A549 (cell line): ENCODE measurements around a stretch of chr14.

- PRO-cap, result no peak
CAGE:
- cytosol, long polyA plus RNA, result no peak
- long polyA plus RNA, result no peak
- nucleus, long polyA plus RNA, result no peak
Measured at GRCh38 chr14:96105493-96105961, 66.4 kb downstream of the C14orf132 start.

- PRO-cap, result no peak
CAGE:
- cytosol, long polyA plus RNA, result no peak
- long polyA plus RNA, result no peak
- nucleus, long polyA plus RNA, result no peak
Measured at GRCh38 chr14:96189313-96189941, 15.2 kb upstream of the BDKRB2 start.

DNA sequence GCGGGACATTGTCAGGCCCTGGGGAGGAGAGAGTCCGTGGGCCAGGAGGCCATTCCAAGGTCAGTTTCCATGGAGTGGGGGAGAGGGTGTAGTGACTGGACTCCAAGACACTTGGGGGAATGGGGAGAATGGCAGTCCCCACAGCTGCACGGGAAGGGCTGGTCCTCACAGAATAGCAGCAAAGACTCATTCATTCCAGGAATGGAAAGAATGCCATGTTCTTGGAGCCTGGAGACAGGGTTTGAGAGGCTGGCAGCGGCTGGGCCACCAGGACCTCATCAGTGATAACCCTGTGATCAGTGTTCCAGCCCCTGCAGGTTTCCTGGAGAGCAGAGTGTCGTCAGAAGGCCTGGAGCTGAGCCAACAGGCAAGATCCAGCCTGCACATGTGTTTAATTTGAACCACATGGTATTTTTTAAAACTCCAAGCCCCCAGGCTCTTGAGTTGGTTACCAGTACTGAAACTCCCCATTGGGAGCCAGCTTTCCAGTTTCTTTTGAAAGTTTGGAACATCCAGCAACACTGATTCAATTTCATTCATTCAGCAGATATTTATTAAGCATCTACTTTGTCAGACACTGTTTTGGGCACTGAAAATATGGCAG lies 11.3 kb downstream of the BDKRB1 start:
- PRO-cap, result no peak
CAGE:
- cytosol, long polyA plus RNA, result no peak
- long polyA plus RNA, result no peak
- nucleus, long polyA plus RNA, result no peak

- PRO-cap, result no peak
CAGE:
- cytosol, long polyA plus RNA, result no peak
- long polyA plus RNA, result no peak
- nucleus, long polyA plus RNA, result no peak
Measured at GRCh38 chr14:96268327-96269366, 12.6 kb downstream of the BDKRB1 start.

- PRO-cap, result no peak
CAGE:
- cytosol, long polyA plus RNA, result no peak
- long polyA plus RNA, result no peak
- nucleus, long polyA plus RNA, result no peak
Measured at GRCh38 chr14:96357312-96357890, 5.7 kb downstream of the ATG2B start.

DNA sequence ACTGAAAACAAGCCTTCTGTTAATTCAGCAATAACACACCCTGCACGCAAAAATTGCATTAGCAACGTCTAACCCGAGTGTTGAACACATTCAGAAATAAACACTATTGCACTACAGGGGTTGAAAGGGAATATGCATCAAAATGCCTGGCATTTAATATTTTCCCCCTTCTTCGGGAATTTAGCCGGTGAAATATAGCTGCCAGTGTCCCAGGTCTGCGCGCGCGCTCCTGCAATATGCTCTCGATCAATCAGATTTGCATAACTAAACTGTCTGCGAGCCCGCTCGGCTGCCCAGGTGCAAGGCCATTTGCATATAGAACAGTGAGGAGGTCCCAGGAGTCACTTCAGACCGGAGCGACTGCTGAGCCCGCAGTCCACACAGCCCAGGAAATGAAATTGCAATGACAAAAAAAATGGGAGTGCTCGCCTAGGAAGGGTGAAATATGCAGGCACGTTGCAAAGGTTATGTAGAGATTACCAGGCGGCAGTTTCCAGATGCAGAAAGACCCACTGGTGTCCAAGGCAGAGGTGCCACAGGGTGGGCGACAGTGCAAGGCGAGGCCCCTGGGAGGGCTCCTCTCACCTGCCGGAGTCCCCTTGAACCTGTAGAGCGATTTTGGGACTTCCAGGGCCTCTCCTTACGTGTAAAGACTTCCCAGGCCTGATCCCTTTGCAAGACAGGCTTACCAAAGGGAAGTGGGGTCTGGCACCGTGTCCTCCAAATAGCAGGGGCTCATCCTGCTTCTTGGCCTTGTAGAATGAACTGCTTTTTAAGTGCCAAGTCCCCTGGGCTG lies 228.6 kb downstream of the VRK1 start:
- PRO-cap, result no peak
CAGE:
- cytosol, long polyA plus RNA, result no peak
- long polyA plus RNA, result no peak
- nucleus, long polyA plus RNA, result no peak

DNA sequence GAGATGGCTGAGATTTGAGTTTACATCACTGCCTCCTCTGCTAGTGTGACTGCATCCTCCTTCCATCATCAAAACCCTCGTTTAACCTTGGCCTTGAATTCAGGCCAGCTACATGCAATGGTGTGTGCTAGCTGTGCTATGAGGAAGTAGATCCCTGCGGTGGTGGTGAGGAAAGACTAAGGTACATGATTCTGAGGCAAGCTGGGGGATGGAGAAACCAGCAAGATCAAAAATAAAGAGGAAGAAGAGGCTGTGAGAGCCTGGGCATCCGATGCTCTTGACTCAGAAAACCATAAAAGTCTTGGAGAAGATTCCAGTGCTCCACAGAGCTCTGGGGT lies 774.7 kb downstream of the VRK1 start:
- PRO-cap, result no peak
CAGE:
- cytosol, long polyA plus RNA, result no peak
- long polyA plus RNA, result no peak
- nucleus, long polyA plus RNA, result no peak

- PRO-cap, result no peak
CAGE:
- cytosol, long polyA plus RNA, result no peak
- long polyA plus RNA, result no peak
- nucleus, long polyA plus RNA, result no peak
Measured at GRCh38 chr14:97977640-97978353, 1180.6 kb downstream of the VRK1 start.

DNA sequence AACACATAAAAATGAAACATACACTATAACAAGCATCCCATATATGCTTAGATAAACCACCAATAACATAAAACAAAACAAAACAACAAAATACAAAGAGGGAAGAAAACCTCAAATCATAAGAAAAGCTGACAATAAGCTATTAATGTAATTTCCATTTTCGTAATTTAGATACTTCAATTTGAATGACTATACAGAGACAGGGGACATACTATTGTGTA lies 788.5 kb downstream of the BCL11B start:
- PRO-cap, result no peak
CAGE:
- cytosol, long polyA plus RNA, result no peak
- long polyA plus RNA, result no peak
- nucleus, long polyA plus RNA, result no peak

GRCh38 chr14:98818097-98818413 lies 453.9 kb downstream of the BCL11B start:
- PRO-cap, result no peak
CAGE:
- cytosol, long polyA plus RNA, result no peak
- long polyA plus RNA, result no peak
- nucleus, long polyA plus RNA, result no peak

- PRO-cap, result no peak
CAGE:
- cytosol, long polyA plus RNA, result no peak
- long polyA plus RNA, result no peak
- nucleus, long polyA plus RNA, result no peak
Measured at GRCh38 chr14:98932040-98932484, 339.9 kb downstream of the BCL11B start.

DNA sequence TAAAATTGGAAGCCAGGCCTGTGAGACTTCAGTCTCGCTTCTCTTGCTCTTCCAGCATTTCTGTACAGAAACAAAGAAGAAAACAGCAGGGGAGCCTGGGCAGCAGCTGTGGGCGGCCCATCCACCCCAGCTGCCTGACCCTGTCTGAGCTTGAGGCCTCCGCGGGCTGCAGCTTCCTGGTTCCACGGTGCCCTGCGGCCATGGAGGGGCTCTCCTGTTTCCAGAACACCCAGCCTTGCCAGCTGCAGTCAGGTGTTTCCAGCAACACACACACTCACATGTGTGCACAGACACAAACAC lies 178.1 kb downstream of the BCL11B start:
- PRO-cap, result no peak
CAGE:
- cytosol, long polyA plus RNA, result no peak
- long polyA plus RNA, result no peak
- nucleus, long polyA plus RNA, result no peak

GRCh38 chr14:99238089-99238598 lies 33.9 kb downstream of the BCL11B start:
- PRO-cap, result no peak
CAGE:
- cytosol, long polyA plus RNA, result no peak
- long polyA plus RNA, result no peak
- nucleus, long polyA plus RNA, result no peak

DNA sequence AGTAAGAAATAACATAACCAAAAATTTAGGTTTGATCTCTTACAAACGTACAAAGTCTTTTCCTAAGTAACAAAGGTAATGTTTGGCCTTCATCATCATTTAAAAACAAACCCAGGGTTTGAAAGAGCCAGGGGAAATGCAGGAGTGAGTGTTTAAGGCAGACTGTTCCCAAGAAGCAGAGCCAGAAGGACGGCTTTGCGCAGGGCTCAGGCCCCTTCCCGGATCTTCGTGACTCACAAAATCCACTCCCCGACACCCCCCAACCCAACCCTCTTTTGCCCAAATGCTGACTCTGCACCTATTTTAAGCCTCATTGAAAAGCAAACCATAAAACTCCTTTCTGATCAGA lies 67.6 kb downstream of the SETD3 start:
- PRO-cap, result no peak
CAGE:
- cytosol, long polyA plus RNA, result no peak
- long polyA plus RNA, result no peak
- nucleus, long polyA plus RNA, result no peak

GRCh38 chr14:99506959-99507341 lies 25.7 kb downstream of the CCNK start:
- PRO-cap, result no peak
CAGE:
- cytosol, long polyA plus RNA, result no peak
- long polyA plus RNA, result no peak
- nucleus, long polyA plus RNA, result no peak

DNA sequence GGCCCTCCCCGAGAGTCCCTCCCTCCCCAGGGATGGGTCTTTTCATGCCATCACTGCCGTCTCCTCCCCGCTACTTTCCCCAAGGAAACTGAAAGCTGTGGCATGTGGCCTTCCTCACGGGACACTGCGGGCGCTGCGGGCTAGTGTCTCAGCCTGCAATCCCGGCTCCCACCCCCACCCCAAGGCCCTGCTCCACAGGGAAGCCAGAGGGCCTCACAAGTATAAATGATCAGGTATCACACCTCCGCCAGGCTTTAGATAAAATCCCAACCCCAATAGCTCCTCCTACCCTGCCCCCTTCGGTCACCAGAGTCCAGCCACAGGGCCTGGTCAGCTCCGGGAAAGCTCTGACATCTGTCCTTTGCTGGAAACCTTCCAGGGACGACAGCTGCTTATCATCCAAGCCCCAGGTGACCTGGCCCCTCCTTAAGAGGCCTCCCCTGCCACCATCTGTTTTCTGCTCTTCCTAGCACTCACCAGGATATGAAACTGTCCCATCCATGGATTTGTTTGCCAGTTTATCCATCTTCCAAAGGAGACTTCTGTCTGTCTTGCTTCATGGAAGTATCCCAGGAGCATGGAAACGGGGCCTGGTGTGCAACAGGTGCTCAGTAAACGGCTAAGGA lies 31.7 kb downstream of the CCDC85C start:
- PRO-cap, result no peak
CAGE:
- cytosol, long polyA plus RNA, result no peak
- long polyA plus RNA, result no peak
- nucleus, long polyA plus RNA, result no peak

DNA sequence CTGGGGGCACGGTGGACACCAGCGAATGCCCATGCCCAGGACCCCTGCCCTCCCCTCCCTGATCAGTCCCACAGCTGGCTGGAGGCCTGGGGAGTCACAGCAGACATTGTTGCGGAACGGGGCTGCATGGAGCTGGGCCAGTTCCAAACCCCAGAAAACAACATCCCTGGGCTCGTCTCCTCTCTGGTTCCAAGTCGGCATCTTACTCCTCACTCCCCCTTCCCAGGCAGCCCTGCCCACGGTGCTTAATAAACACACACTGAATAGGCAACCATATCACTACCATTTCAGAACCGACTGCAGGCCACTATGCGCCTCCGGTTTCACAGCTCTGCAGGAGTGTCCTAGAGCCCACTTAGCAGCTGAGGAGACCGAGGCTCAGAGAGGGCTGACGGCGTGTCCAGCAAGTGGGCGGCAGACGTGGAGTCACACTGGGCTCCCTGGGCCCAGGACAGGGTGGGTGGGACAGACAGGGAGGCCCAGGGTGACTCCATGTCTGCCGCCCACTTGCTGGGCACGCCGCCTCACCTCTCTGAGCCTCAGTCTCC lies 27.0 kb downstream of the CCDC85C start:
- PRO-cap, result no peak
CAGE:
- cytosol, long polyA plus RNA, result no peak
- long polyA plus RNA, result no peak
- nucleus, long polyA plus RNA, result no peak

- PRO-cap, result no peak
CAGE:
- cytosol, long polyA plus RNA, result no peak
- long polyA plus RNA, result no peak
- nucleus, long polyA plus RNA, result no peak
Measured at GRCh38 chr14:99592649-99593278, 11.2 kb downstream of the CCDC85C start.

- PRO-cap, result no peak
CAGE:
- cytosol, long polyA plus RNA, result start-site peak on the plus strand at chr14:100019377-100019660, 37 and 22 reads in 2 replicates
- long polyA plus RNA, result start-site peak on the plus strand at chr14:100019353-100019520, 32 and 22 reads in 2 replicates
- nucleus, long polyA plus RNA, result no peak
Measured at GRCh38 chr14:100019085-100019917, 45.9 kb upstream of the EVL start.

DNA sequence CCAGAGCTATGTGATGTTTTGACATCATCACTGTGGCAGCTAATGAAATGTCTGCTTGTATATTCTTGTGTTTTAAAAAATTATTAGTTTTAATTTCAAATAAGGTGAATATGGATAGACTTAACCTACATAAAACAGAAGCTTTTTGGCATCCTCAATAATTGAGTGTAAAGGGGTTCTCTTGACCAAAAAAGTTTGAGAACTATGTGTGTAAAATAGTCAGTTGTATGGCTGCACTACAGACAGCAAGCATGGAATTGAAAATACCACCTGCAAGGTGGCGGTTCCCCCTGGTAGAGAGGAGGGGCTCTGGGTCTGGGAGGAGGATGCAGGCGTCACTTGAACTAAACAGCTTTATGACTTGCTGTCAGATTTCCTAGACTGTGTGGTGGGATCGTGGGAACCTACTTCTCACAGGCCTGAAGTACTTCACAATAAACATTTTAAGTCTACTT lies 6.3 kb downstream of the EVL start:
- PRO-cap, result no peak
CAGE:
- cytosol, long polyA plus RNA, result no peak
- long polyA plus RNA, result no peak
- nucleus, long polyA plus RNA, result no peak